Suprapubic skin (tissue), 4 donors: Measurements from ENCODE around the gene FGFR2.

GRCh38 chr10:119409734-119410452, 132.6 kb downstream of the RGS10 start:
- PRO-cap = no peak
- RAMPAGE, long total RNA, 4 experiments = no peak in any of the 4 experiments

- PRO-cap = no peak
- RAMPAGE, long total RNA, 4 experiments = no peak in any of the 4 experiments
Measured at GRCh38 chr10:119413779-119414663, 128.5 kb downstream of the RGS10 start.

DNA sequence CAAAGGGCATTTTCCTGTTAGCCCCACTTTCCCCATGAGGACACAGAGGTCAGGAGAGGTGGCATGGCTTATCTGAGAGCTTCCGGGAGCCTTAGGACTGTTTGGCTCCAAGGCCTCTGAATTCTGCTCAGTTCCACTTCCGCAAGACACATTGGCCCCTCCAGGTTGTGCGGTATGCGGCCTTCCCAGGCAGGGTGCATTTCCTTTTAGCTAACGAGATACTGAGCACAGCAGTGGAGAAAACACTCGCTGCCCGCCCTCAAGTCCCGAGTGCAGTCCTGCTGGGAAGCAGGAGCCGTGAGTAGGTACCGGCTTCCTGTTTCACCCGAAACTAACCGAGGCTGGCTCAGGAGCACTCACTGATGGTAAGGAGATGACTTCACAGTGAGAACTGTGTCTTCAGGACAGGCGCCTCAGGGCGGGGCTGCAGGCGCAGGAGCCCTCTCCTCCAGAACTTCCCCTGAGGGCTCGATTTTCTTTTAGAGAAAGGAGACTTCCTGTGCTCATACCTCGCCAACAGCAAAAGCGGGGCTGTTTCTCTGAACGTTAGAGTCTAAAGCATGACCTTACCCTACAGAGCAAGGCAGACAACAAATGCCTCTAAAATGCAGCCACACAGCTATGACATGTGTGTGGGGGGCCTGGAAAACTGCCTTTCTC, 26.0 kb downstream of the RGS10 start:
- PRO-cap = no peak
- RAMPAGE, long total RNA, 4 experiments = no peak in any of the 4 experiments

DNA sequence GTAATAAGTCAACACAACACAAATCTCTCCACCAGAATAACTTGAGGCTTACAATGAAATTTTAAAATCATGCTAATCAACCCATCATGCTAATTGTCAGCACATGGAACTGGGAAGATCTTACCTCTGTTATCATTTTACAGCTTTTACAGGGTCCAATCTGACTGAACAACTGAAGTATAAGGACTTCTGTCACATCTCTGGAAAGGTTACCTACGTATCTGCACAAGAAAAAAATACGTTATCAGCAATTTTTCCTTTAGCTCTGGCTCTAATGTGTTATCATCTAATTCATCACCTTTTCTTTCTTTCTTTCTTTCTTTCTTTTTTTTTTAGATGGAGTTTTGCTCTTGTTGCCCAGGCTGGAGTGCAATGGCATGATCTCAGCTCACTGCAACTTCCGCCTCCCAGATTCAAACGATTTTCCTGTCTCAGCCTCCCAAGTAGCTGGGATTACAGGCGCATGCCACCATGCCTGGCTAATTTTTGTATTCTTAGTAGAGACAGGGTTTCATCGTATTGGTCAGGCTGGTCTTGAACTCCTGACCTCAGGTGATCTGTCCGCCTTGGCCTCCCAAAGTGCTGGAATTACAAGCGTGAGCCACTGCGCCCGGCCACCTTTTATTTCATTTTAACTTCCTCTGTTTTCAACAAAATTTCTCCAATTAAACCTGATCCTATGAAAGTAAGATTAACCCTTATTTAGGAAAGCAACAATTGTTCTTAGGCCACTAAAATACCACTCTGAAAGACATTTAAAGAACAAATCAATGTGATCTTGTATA, 8.5 kb downstream of the TIAL1 start:
- PRO-cap = no peak
- RAMPAGE, long total RNA, 4 experiments = start-site peak on the minus strand in 1 of 4 experiments, centred at position 654 of the sequence, 27 reads per replicate

DNA sequence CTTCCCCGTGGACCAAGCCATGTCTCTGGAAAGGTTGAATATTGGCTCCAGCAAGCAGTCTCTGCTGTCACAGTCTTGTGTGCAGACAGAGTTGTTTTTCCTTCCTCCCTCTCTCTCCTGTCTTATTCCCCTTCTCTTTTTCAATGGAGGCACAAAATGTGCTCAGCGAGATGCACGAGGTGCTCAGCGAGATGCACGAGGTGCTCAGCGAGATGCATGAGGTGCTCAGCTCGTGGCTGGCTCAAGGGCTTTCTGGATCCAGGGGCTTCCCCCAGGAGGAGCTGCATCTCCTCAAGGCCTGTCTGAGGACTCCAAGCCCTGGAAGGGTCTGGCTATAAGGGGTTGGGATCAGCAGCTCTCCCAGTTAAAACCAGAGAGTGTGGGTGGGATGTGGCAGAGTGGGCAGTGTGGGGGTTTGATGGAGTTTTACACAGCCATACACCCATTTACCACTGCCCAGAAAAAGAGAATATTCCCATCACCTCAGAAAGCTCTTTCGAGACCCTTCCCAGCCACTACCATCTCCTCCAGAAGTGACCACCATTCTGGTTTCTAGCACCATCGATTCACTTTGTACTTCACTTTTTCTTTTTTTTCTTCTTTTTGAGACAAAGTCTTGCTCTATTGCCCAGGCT, 15.3 kb downstream of the BAG3 start:
- PRO-cap = no peak
- RAMPAGE, long total RNA, 4 experiments = no peak in any of the 4 experiments

GRCh38 chr10:119726729-119726930, 780 bp downstream of the INPP5F start:
- PRO-cap = no peak
- RAMPAGE, long total RNA, 4 experiments = no peak in any of the 4 experiments

- PRO-cap = no peak
- RAMPAGE, long total RNA, 4 experiments = no peak in any of the 4 experiments
Measured at GRCh38 chr10:119818894-119819652, 53.6 kb downstream of the MCMBP start.

DNA sequence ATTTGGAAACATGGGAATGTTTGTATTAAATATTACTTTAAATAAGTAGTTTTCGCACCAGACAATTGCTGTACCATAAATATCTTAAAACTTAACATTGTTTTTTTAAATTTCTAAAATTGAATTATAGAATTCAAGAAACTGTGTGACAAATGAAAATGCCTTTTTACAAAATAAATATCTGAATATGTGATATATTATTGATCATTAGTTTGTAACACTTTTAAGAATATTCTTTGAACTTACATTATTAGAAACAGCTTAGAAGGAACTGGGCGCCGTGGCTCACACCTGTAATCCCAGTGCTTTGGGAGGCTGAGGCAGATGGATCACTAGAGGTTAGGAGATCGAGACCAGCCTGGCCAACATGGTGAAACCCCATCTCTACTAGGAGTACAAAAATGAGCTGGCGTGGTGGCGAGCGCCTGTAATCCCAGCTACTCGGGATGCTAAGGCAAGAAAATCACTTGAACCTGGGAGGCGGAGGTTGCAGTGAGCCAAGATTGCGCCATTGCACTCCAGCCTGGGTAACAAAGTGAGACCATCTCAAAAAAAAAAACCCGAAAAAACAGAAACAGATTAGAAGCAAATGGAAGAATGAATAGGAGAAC, 29.1 kb downstream of the WDR11 start:
- PRO-cap = no peak
- RAMPAGE, long total RNA, 4 experiments = no peak in any of the 4 experiments

- PRO-cap = no peak
- RAMPAGE, long total RNA, 4 experiments = no peak in any of the 4 experiments
Measured at GRCh38 chr10:121034309-121034730, 183.2 kb downstream of the WDR11 start.

- PRO-cap = no peak
- RAMPAGE, long total RNA, 4 experiments = no peak in any of the 4 experiments
Measured at GRCh38 chr10:121235791-121236128, 362.5 kb downstream of the FGFR2 start.

DNA sequence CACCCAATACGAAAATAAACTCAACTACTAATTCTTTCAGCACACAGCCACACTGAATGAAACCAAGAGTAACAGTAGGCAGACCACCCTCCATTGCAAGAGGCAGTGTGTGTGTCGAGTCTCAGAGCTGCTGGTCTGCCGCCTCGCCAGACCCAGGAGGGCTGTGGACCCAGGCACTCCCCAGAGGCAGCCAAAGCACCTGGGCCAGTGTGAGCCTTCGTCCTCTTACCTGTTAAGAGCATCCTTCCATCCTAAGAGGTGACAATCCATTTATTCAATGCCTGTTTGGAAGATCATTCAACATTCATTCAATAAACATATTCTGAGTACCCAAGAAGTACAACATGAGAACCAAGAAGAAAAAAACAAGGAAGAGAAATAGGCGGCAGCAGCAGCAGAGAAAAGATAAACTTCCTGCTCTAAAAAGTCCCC, 238.7 kb downstream of the FGFR2 start:
- PRO-cap = no peak
- RAMPAGE, long total RNA, 4 experiments = no peak in any of the 4 experiments

GRCh38 chr10:121366051-121366410, 232.2 kb downstream of the FGFR2 start:
- PRO-cap = no peak
- RAMPAGE, long total RNA, 4 experiments = no peak in any of the 4 experiments

DNA sequence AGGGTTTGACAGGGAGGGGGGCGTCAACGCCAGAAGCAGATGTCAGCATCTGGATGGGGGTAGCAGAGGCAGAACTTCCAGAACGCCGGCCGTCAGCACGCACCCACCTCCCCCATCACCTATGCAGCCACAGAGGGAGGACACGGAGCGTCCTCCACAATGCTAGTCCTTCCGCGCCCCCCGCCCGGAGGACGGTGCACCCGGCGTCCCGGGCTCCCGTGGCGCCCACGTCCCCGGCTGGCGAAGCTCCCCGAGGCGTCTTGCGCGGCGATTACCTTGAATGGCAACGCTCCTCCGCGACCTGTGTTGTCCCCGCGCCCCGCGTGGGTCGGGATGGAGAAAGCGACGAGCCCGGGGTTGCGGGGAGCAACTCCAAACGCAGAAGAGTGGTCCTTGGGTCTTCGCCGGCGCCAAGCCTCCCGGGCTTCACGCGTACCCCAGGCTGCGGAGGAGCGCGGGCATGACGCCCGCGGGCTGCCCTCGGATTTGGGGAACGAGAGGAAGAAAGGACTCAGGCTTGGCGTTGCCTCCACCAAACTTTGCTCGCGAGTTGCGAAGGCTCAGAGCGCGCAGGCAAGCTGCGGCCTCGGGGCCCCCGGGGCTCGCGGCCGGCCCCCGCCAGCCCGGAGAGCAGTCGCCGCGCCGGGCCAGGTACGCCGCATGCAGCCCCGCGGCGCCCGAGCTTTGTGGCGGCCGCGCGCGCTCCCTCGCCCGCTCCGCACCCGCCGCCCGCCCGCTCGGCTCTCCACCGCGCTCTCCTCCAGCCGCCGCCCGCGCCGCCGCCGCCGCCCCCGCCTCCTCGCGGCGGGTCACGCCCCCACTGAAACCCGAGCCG, at the start of gene FGFR2:
FGFR2 (minus strand) TSS at position 758 of the 835 bp plus-strand sequence.
- PRO-cap = bidirectional peak, plus-strand start outside the sequence, minus-strand start at position 739 of the sequence
- RAMPAGE, long total RNA, 4 experiments = no peak in any of the 4 experiments

GRCh38 chr10:121959147-121959842, 15.7 kb downstream of the NSMCE4A start:
- PRO-cap = no peak
- RAMPAGE, long total RNA, 4 experiments = no peak in any of the 4 experiments

GRCh38 chr10:122020160-122020789, 31.3 kb downstream of the TACC2 start:
- PRO-cap = no peak
- RAMPAGE, long total RNA, 4 experiments = no peak in any of the 4 experiments

DNA sequence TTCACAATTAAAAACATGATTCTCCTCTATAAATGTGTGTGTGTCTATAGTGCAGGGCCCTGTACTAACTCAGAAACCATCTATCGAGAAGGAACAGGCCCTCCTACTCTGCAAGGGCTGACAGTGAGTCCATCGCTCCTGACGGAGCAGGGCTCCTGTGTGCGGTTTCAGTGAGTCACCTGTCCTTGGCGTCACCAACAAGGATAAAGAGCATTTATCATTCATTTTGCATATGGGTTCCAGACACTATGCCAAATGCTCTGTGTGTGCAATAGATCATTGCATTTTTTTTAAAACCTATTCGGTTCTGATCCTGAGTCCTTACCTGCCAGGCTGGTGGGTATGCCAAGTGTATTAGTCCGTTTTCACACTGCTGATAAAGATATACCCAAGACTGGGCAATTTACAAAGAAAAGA, 63.8 kb downstream of the TACC2 start:
- PRO-cap = no peak
- RAMPAGE, long total RNA, 4 experiments = start-site peak on the plus strand in 1 of 4 experiments, centred at position 114 of the sequence, 30 reads per replicate

DNA sequence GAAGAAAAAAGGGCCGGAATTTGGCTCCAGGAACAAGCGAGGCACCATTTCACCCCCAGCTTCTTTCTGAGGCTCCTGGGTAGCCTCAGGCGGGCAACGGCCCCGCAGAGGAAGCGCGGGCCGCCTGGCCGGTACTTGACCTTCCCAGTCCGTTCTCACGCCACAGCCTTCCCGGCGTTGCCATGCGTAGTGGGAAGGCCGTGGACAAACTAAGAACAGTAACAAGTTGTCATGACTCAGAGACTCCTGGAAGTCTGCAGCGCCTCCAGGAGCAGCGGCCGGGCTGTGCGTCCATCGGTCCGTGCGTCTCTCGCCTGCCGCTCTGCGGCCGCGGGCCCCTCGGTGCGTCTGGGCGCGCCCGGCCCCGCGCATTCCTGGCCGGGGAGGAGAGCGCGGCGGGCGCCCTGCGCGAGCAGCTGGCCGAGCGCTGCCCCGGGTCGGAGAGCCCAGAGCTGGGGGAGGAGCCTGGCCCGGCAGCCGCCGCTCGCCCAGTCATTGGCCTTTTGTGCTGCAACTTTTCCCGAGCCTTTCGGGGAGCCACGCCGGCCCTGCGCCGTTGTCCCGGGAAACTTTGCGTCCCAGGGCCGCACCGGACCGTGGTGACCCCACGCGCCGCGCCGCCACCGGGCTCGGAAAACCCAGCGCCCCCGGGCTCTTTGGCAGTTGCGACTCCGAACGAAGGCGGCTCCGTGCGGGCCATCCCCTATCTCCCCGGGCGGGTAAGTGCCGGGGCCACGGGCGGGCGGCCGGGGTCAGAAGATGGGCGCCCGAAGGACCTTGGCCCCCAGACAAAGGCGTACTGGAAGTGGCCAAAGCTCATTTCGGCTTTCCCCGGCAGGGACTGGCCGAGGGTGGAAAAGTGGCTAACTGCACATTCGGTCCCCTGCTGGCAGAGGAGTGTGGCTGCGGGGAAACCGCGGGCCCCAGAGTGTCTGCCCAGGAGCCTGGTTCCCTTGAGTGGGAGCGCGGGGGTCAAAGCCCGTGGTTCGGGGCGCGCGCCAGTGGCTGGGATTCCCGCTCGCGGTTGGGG, 123.9 kb downstream of the TACC2 start:
- PRO-cap = bidirectional peak, plus-strand start at position 371 of the sequence, minus-strand start at position 316 of the sequence; bidirectional peak, plus-strand start at position 892 of the sequence, minus-strand start at position 843 of the sequence
- RAMPAGE, long total RNA, 4 experiments = no peak in any of the 4 experiments

GRCh38 chr10:122114116-122115012, 125.4 kb downstream of the TACC2 start:
- PRO-cap = no peak
- RAMPAGE, long total RNA, 4 experiments = no peak in any of the 4 experiments

- PRO-cap = no peak
- RAMPAGE, long total RNA, 4 experiments = no peak in any of the 4 experiments
Measured at GRCh38 chr10:122161066-122161465, 110.0 kb upstream of the BTBD16 start.

GRCh38 chr10:122164902-122165142, 106.3 kb upstream of the BTBD16 start:
- PRO-cap = no peak
- RAMPAGE, long total RNA, 4 experiments = no peak in any of the 4 experiments